ENCODE measurements around the genes CD163L1, CLEC4A and CLEC4D.

- PRO-cap, result no peak
- RAMPAGE, long total RNA, 5 experiments, result no peak in any of the 5 experiments
- RRBS, result no CpG with 5 or more reads among the region's 12 CpGs
These were observed 10.7 kb downstream of the EMG1 start for GRCh38 chr12:6981079-6982137.

DNA sequence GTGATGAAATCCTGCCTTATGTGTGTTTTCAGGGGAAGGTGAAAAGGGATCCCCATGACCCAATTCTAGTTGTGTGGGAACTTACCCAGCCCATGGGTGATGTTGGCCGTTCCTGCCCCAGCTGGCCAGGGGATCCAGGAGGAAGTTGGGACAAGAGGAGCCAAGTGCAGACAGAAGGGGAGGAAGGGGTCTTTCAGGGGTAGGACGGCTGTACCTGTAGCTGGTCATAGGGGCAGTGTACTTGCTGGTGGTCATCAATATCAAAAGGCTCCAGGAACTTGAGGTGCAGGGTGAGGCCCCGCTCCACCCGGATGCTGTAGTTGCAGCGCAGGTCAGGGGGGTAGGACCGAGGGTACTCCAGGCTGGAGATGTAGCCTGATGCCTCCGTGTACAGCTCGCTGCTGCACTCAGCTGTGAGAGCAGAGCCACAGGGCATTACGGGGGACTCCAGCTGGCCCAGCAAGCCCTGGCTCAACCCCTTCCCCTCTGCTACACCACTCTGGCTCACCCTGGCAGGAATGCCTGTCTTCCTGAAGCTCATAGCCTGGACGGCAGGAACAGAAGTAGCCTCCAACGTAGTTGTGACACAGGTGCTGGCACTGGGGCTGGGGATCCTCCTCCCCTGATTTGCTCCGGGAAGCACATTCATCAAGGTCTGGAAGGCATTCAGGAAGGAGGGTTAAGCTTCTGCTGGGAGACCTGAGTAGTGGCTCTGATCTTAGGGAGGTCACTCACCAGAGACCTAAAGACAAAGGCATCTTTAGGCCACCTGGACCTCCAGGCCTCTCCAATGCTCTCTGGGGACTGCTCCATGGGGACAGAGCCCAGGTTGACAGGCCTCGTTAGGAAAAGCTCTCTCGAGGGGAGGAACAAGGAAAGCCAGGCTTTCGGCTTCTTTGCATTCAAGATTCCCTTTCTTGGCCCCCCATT is 2.9 kb downstream of the C1R start:
- PRO-cap, result no peak
- RAMPAGE, long total RNA, 5 experiments, result start-site peak on the minus strand in 1 of 5 experiments, centred at positions 300 to 612 of the sequence, 44 to 213 reads per replicate
- RRBS, result no CpG with 5 or more reads among the region's 15 CpGs

- PRO-cap, result no peak
- RAMPAGE, long total RNA, 5 experiments, result start-site peak on the plus strand in 3 of 5 experiments, at chr12:7111043-7111834 at its widest, 8 to 61 reads per replicate
- RRBS, result no CpG with 5 or more reads among the region's 11 CpGs
These were observed 2.3 kb upstream of the C1RL start for GRCh38 chr12:7111146-7111783.

DNA sequence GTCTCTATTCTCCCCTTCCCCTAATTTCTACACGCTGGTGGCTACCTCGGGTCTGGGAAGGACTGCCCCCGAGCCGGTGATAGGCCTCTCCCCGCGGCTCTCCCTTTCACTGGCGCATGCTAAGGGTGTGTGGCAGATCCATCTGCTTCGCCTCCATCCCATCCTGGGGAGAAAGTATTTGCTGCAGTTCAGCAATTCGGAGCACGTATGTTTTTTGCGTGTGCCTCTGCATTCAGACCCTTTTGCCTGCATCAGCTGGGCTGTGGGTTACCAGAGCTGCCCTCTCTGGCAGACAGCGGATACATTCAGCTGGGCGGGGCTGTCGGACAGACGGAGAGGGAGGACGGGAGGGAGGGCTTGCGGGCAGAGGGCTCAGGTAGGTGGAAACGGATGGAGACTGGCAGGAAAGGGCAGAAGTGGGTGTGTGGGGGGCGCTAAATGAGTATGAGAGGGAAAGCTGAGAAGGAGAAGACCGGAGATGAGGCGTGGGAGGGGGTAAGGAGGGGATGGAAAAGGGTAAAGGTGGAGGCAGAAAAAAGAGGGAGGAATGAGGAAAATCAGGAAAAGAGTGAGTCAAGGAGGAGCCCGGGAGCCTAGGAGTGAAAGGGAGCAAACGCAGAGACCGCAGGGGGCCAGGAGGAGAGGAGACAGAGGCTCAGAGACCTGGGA is 943 bp downstream of the CLSTN3 start:
- PRO-cap, result unidirectional peak, minus-strand start at position 244 of the sequence
- RAMPAGE, long total RNA, 5 experiments, result no peak in any of the 5 experiments
- RRBS, result 12% methylated on average over 3 of the region's 24 CpGs

DNA sequence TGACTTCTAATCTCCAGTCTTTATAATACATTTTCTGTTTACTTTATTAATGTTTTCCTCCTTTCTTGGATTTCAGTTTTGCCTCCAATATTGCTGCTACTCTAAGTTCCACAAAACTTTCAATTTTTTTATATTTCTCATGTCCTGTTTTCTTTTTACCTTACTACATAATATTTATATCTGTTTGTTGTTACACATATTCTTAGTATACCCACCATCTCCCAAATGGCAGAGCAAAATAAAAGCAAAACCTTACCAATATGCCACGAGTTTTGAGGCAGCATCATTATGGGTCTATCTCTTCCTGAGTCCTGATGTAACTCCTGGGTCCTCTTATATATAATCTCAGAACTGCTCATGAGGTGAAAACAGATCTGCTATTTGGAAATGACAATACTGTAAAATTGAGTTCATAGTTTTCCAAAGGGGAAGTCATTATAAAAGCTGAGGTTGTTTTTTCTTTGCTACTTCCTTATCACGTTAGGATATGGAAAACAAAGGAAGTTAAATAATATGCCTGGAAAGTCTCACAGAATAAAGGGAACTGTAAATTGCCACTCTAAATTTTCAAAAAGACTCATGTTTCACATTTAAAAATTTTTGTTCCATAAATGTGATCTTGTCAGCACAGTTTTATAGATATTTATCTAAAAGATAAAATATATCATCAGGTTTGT is at the start of gene CD163L1:
Gene CD163L1 (minus strand): TSS at position 313 of the 677 bp plus-strand sequence.
- PRO-cap, result unidirectional peak, minus-strand start at position 313 of the sequence
- RAMPAGE, long total RNA, 5 experiments, result start-site peak on the minus strand in 2 of 5 experiments, centred at positions 346 to 349 of the sequence, 101 to 108 reads per replicate
- RRBS, result no CpG with 5 or more reads among the region's 2 CpGs

GRCh38 chr12:7542741-7543383 is 39.3 kb upstream of the CD163 start:
- PRO-cap, result no peak
- RAMPAGE, long total RNA, 5 experiments, result no peak in any of the 5 experiments
- RRBS, result no CpG with 5 or more reads among the region's 1 CpG

DNA sequence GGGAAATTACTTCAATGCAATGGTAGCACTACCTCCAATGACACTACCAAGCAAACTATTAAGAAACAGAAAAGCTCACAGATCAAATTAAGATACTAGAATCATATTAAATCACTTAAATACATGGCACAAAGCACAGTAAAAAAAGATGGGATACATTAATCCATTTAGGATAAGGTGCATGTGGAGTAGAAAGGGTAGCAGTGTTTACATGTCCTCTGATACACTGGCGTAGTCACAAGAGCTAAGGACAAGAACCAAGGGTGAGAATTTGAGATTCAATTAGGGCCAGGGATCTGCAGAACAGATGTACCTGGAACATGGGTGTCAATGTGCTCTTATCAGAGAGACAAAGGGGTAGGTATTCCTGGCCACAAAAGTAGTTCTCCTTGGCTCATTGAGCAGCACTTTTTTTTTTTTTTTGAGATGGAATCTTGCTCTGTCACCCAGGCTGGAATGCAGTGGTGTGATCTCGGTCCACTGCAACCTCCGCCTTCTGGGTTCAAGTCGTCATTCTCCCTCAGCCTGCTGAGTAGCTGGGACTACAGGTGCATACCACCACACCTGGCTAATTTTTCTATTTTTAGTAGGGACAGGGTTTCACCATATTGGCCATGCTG is 29.8 kb downstream of the SLC2A3 start:
- PRO-cap, result no peak
- RAMPAGE, long total RNA, 5 experiments, result no peak in any of the 5 experiments
- RRBS, result no CpG with 5 or more reads among the region's 4 CpGs

GRCh38 chr12:7921648-7922549 is 14.1 kb downstream of the SLC2A3 start:
- PRO-cap, result no peak
- RAMPAGE, long total RNA, 5 experiments, result no peak in any of the 5 experiments
- RRBS, result no CpG with 5 or more reads among the region's 16 CpGs

- PRO-cap, result bidirectional peak, plus-strand start at chr12:7935852, minus-strand start at chr12:7935741
- RAMPAGE, long total RNA, 5 experiments, result no peak in any of the 5 experiments
- RRBS, result no CpG with 5 or more reads among the region's 9 CpGs
These were observed 589 bp downstream of the SLC2A3 start for GRCh38 chr12:7935374-7935821.

DNA sequence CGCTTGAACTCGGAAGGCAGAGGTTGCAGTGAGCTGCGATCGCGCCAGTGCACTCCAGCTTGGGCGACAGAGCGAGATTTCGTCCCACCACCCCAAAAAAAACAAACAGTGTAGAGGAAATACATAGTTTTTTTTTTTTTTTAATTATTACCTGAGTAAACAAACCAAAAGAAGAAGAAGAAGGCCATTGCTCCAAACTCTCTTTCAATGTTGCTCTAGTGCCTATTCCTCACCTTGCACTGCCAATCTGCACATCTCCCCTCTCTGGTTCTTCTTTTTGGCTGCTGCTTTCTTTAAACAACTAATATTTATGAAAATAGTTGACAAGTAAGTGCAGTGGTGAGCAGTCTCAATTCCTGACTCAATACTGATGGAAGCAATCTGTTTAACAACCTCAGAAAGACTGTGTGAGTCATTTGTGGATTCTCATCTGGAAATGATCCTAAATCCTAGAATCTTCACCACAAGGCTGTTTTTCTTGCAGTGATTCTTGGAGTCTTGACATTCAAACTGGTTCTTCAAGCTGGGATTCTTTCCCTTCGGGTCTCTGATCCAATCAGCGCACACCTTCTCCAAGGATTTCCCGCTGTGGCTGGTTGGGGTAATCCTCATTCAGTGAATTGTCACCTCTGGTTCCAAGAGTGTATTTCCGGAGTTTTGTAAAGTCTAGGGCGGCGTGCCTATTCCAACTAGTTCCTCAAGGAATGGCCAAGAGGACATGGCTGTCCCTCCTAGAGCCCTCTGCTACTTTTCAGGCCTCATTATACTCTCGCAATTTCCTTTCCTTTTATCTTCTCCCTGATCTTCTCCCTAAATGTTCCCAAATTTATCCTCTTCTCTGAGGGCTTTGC is 37.9 kb upstream of the FOXJ2 start:
- PRO-cap, result unidirectional peak, plus-strand start at position 483 of the sequence
- RAMPAGE, long total RNA, 5 experiments, result no peak in any of the 5 experiments
- RRBS, result no CpG with 5 or more reads among the region's 15 CpGs

GRCh38 chr12:8025957-8026733 is 6.4 kb upstream of the FOXJ2 start:
- PRO-cap, result bidirectional peak, plus-strand start at chr12:8026373, minus-strand start at chr12:8026269; unidirectional peak, minus-strand start at chr12:8026403; bidirectional peak, plus-strand start at chr12:8026838, minus-strand start at chr12:8026592
- RAMPAGE, long total RNA, 5 experiments, result no peak in any of the 5 experiments
- RRBS, result no CpG with 5 or more reads among the region's 21 CpGs

DNA sequence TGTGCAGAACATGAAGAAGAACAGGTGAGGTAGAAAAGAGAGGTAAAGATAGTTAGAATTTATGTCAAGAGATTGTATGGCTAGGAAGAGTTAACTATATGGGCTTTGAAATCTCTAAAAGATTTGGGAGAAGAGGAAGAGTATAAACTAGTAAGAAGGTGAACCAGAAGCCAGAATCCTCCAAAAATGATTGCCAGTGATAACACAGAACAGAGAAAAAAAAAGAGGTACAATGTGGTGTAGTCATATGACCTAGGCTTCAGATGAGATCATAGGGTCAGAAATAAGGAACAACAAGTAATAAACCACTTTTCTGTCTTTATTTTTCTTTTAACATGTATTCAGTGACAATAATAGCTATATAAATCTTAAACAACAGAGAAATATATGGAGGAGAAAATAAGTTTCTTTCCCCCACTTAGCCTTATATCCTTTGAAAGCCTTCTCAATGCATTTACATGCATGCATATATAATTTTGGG is 2.0 kb upstream of the NECAP1 start:
- PRO-cap, result no peak
- RAMPAGE, long total RNA, 5 experiments, result no peak in any of the 5 experiments

DNA sequence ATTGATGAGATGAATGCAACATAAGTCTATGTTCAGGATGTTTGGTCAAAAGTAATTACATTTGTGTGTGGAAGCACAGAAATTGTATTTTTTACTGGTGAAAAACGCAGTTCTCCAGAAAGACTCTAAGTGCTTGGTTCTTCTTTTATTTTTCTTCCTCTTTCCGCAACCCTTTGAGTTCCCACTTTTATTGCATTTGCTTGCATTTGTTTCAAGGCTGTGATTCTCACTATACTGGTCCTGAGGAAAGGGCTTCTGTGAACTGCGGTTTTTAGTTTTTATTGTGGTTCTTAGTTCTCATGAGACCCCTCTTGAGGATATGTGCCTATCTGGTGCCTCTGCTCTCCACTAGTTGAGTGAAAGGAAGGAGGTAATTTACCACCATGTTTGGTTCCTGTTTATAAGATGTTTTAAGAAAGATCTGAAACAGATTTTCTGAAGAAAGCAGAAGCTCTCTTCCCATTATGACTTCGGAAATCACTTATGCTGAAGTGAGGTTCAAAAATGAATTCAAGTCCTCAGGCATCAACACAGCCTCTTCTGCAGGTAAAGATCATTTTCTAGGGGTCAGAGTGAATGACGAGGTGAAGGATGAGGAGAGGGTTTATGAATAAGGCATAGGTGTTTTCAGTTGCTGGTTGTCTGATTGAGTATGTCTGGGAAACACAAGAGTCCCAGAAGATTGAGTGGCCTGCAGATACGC is at the start of gene CLEC4A:
Gene CLEC4A (plus strand): TSS at position 203 of the 703 bp plus-strand sequence.
- PRO-cap, result no peak
- RAMPAGE, long total RNA, 5 experiments, result start-site peak on the plus strand in 1 of 5 experiments, centred at position 348 of the sequence, 13 reads per replicate
- RRBS, result no CpG with 5 or more reads among the region's 6 CpGs

DNA sequence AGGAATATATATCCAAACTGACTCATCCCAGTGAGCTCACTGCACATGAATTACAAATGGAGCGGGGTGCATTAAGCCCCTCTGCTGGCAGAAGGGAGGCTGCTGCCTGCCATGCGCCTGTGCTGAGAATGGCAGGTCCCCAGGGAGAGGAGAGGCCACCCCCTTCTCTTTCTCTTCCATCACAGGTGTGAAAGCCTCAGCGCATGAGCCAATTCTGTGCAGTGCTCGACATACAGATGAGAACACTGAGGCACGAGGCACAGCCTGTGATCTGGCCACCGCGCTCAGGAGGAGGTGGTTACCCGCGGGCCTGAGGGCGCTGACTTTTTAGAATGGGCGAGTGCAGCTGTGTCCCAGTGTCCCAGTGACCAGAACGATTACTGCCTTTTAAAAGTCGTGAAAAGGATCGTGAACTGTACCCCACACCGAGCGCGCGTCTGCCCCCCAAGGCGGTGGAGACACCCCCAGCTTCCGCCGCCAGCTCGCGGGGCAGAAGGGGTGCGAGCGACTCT is 14.8 kb upstream of the FAM90A1 start:
- PRO-cap, result no peak
- RAMPAGE, long total RNA, 5 experiments, result no peak in any of the 5 experiments
- RRBS, result no CpG with 5 or more reads among the region's 25 CpGs

DNA sequence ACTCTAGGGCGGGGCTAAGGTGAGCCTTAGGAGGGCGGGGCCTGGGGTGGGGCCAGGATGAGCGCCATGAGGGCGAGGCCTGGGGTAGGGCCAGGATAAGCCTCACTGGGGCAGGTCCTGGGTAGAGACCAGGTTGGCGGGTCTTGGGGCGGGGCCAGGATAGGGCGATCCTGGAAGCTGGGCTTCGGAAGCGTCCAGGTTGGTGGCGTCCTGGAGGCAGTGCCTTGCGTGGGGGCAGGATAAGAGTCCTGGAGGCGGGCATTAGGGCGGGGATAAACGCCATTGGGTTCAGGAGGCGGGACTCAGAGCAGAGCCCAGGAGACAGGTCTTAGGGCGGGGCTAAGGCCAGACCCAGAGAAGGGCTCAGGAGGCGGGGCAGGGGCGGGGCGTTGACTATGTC is 15.7 kb upstream of the FAM90A1 start:
- PRO-cap, result bidirectional peak, plus-strand start at position 105 of the sequence, minus-strand start outside the sequence
- RAMPAGE, long total RNA, 5 experiments, result no peak in any of the 5 experiments
- RRBS, result no CpG with 5 or more reads among the region's 19 CpGs

DNA sequence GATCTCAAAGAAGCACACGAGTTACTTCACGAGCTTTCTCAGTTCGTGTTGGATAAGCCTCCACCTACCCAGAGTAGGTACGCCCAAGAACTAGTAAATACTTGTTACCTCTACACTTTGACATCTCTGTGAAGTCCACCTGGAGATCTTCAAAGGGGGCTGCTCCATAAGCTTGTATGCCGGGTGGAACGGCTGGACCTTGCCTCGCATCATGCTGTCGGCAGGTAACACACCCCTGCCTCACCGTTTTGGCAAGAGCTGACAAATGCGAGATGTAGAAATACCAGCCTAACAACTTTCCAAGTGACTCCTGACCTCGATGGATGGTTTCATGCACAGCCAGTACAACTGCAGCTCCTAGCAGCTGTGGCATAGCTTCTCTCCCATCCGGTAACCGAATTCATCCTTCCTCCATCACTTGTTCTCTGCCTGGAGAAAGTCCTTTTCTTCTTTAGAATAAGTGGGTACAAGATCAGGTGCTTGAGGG is 58.2 kb upstream of the FAM90A1 start:
- PRO-cap, result no peak
- RAMPAGE, long total RNA, 5 experiments, result no peak in any of the 5 experiments
- RRBS, result no CpG with 5 or more reads among the region's 13 CpGs

- PRO-cap, result no peak
- RAMPAGE, long total RNA, 5 experiments, result start-site peak on the minus strand in 1 of 5 experiments, at chr12:8390540-8390620 at its widest, 6 reads per replicate
- RRBS, result 8% methylated on average over 3 of the region's 66 CpGs
These were observed 65.4 kb upstream of the CLEC6A start for GRCh38 chr12:8390213-8390928.

- PRO-cap, result no peak
- RAMPAGE, long total RNA, 5 experiments, result no peak in any of the 5 experiments
- RRBS, result no CpG with 5 or more reads among the region's 3 CpGs
These were observed at the start of gene CLEC4D for GRCh38 chr12:8513397-8513643. TSS of gene CLEC4D (plus strand) at chr12:8513503.

- PRO-cap, result no peak
- RAMPAGE, long total RNA, 5 experiments, result no peak in any of the 5 experiments
- RRBS, result 43% methylated on average over 5 of the region's 24 CpGs
These were observed 24.0 kb upstream of the CLEC4E start for GRCh38 chr12:8564626-8565223.

GRCh38 chr12:8629185-8629740 is 16.6 kb upstream of the AICDA start:
- PRO-cap, result no peak
- RAMPAGE, long total RNA, 5 experiments, result no peak in any of the 5 experiments
- RRBS, result no CpG with 5 or more reads among the region's 3 CpGs

Data from stomach (tissue), 7 donors.